Temporal lobe (tissue), 2 donors: Measurements from ENCODE around the genes TSC22D4, EPHB4 and MUC3A.

DNA sequence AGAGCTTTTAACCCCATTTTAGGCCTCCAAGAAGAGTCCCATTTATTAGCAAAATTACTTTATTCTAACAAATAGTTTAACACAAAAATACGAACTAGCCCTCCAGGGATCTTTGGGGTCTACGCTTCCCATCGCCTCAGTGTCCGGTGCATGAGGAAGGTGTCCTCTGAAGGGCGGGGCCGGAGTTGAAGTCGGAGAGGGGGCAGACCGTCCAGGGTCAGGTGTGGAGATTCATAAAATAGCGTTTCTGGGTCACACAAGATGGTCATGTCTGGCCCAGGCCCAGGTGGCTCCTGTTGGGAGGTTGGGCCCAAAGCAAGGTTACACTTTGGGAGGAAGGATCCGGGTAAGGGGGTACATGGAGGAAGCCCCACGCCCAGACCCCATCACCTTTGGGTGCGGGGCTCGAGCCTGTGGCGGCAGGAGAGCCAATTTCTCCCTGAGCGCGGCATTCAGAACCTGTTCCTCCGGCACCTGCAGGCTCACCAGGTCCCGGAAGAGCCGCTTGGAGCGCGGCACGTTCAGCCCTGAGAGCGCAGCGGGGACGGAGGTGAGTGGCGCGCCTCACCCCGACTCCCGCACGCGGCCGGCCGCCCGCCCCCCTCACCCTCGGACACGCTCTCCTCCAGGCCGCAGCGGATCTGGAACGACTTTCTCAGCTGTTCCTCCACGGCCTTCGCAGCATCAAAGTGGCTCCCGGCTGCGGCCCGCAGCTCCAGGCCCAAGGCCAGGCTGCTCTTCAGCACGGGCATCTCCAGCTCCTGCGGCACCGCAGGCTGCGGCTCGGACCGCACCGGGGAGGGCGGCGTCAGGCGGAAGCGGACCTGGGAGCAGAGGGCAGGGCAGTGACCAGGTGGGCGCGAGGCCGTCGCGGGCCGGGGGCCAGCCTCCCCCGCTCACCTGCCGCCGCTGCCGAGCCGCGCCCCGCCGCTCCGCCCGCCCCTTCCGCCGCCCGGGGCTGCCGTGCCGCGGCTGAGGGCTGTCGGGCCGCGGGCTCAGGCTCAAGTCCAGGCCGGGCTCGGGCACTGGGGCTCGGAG is 737 bp downstream of the PPP1R35 start:
- RAMPAGE, long total RNA = no peak

DNA sequence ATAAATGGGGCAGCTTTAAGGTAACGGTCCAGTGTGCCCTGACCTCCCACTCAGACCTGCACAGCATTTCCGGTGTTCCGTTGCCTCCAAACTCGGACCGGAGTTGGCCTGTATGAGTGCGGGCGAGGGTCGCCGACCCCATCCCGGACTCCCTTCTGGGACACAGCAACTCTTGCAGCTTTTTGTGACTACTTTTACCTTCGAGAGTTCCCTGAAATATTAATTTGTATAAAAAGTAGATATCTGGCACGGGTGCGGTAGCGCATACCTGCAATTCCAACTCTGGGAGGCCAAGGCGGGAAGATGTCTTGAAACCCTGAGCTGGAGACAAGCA is 811 bp upstream of the PPP1R35 start:
- RAMPAGE, long total RNA = no peak

DNA sequence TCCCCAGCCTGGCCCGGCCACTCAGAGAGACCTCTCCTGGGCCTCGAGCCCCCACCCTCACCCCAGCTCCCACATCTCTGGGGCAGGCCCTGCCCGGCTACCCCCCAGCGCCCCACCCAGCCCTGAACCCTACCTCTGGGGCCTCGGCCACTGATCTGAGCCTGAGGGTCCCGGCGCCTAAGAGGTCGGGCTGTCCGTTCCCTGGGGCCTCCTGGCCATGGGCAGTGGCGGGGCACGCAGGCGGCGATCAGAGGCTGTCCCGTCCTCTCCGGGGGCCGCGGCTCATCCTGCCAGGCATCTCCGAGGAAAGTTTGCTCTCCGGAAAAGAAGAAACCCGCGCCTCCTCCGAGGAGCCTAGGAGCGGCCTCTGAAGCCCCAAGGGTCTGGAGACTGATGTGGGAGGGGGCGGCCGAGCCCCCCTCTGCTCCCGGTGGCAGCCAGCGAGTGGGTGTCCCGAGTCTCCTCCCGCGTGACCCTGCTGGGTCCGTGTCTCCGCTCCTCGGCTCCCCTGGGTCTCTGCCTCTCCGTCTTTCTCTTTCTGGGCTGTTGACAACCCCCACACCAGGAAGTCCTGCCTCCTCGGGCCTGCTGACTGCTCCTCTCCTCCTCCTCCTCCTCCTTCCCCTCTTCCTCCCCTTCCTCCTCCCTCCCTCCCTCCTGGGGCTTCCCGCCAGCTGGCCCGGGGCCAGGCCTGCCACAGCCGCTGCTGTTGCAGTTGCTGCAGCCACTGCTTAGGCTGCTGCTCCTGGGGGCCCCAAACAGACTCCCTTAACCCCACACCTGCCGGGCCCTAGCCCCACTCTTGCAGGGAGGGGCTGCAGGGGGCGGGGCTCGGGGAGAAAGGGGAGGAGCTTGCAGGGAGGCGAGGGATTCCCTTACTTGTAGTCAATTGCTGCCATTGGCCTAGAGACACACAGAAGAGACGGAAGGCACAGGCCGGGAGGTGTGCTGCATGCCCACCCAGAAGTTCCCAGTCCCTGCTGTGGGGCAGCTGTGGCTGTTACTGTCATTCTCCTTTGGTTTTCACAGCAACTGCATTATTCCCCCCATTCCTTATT is at the start of gene TSC22D4:
Gene TSC22D4 (minus strand): TSS at position 554 of the 1,058 bp plus-strand sequence.
- RAMPAGE, long total RNA = no peak

- RAMPAGE, long total RNA = no peak
Observed at GRCh38 chr7:100539659-100539949, 601 bp downstream of the AGFG2 start.

GRCh38 chr7:100547766-100548373 is 8.9 kb downstream of the AGFG2 start:
- RAMPAGE, long total RNA = no peak

- RAMPAGE, long total RNA = no peak
Observed at GRCh38 chr7:100568768-100569800, 4.6 kb downstream of the SAP25 start.

- RAMPAGE, long total RNA = no peak
Observed at GRCh38 chr7:100589148-100590137, 3.3 kb downstream of the FBXO24 start.

DNA sequence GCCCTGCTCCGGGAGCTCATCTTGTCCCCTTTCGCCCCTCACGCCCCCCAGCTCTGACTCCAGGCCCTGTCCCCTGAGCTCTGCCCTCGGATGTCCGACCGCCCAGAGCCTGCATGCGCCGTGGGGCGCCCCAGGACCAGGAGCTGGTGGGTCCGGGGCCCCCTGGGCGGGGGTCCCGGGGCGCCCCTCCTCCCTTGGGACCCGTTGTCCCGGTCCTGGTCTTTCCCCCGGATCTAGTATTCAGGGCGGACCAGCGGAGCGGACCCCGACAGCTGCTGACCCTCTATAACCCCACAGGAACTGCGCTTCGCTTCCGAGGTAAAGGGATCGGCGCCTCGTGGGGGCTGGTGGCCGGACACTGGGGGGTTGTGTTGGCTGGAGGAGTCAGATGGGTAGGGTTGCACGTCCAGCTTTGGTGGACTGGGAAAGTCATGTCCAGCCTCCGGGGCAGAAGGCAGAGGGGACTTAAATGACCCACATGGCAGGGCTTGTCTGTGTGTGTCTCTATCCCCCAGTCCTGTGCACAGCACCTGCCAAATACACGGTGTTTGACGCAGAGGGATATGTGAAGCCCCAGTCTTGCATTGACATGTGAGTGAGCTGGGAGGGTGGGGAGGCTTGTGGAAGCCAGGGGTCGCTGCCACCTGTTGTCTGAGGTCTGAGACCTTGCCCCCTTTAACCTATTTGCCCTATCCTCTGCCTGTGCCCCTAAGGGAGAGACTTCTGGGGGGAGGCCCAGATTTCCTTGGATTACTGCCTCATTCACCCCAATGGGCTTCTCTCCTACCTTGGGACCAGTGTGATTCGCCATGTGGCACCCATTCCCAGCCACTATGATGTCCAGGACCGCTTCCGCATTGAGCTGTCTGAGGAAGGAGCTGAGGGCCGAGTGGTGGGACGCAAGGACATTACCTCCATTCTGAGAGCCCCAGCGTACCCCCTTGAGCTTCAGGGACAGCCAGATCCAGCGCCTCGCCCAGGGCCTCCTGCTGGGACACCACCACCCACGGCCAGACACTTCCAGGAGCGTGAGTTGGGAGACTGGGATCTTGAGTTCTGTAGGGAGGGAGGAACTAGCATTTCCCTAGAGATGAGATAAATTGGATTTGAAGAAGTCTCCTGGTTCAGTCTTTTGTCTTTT is 709 bp downstream of the MOSPD3 start:
- RAMPAGE, long total RNA = no peak

GRCh38 chr7:100640318-100640916 is 935 bp downstream of the TFR2 start:
- RAMPAGE, long total RNA = no peak

DNA sequence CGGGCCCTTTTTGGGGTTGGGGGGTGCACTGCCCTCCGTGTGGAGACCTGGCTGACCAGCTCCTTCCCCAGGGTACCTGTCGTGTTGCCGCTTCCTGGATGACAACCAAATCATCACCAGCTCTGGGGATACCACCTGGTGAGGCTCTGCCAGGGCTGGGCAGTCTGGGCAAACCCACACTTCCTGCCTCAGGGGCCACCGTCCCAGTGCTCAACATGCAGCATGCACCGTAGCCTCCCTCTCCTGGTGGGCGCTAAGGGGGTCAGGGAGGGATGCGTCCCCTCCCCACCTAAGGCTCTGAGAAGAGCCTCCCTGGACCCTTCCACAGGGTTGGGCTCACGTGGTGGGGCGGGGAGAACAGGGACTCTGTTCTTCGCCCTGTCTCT is 4.1 kb downstream of the GNB2 start:
- RAMPAGE, long total RNA = no peak

DNA sequence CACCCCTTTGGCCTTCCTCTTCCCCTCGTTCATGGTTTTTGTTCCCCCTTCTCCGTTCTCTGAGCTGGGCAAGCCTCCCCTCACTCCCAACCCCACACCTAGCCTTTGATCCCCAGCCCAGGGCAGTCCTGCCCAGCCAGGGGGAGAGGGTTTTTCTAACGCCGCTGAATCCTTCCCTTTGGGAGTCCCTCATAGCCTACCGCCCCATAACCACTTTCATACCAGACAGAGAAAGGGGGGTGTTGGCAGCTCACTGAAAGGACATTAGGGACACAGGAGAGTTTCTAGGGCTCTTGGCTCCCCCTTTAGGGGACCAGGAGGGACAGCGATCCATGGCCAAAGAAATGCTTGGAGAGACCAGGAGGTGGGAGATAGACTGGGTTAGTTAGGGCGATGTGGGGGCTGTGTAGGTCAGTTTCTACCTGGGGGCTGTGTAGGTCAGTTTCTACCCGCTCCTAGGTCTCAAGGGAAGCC is 1.4 kb downstream of the EPHB4 start:
- RAMPAGE, long total RNA = no peak

- RAMPAGE, long total RNA = no peak
Observed at GRCh38 chr7:100827333-100828341, at the start of gene EPHB4. Gene EPHB4, minus strand, starts transcription at chr7:100827523.

DNA sequence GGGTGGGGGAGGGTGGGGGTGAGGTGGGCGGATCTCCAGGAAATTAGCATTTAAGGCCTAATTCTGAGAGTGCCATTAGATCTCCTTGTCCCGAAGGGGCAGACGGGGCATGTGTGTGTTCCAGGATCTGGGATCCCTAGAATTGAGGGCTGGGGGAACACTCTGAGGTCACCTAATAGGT is 9.4 kb upstream of the EPHB4 start:
- RAMPAGE, long total RNA = no peak

DNA sequence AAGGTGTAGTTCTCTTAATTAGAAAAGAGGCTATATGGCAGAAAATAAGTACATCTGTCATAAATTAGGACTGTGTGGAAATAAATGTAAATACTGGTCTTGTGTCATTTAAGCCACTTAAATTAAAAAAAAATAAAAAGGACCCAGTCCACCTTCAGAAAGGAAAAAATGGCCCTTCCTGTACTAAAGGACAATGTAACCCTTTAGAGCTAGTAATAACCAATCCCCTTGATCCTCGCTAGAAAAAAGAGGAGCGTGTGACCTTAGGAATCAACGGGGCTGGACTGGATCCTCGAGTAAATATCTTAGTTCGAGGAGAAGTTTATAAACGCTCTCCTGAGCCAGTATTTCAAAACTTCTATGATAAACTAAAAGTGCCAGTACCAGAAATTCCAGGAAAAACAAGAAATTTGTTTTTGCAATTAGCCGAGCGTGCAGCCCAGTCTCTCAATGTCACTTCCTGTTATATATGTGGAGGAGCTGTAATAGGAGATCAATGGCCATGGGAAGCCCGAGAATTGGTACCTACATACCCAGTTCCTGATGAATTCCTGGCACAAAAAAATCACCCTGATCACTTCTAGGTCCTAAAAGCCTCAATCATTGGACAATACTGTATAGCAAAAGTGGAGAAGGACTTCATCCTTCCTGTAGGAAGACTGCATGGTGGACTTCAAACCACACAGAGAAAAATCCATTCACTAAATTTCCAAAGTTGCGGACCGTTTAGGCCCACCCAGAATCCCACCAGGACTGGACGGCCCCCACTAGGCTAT is 7.8 kb upstream of the SLC12A9 start:
- RAMPAGE, long total RNA = no peak

DNA sequence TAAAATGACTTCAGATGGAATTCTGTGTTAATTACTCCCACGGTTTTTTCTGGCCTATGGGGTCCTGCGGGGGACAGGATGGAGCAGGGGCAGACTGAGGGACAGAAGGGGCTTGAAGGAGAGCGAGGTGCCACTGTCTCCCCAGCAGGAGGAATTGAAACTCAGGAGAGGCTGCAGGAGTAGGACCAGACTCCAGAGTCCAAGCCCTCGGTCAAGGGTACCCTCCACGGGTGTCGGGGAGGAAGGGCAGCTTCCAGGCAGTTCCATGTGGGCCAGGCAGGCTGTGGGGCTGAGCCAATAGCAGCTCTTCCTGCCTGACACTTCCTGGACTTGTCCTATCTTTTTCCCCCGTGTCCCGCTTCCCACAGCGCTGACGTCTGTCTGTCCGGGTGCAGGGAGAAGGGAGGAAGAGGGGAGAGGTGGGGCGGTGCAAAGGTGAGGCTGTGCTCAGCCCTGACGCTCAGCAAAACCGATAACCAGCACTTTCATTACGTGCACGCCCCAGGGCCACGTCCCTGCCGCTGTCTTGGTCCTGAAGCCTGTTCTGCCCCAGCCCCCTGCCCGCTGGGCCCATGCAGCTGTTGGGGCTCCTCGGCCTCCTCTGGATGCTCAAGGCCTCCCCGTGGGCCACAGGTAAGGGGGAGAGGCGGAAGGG is at the start of gene MUC3A:
Gene MUC3A (plus strand): TSS at position 482 of the 655 bp plus-strand sequence.
- RAMPAGE, long total RNA = no peak

GRCh38 chr7:101003962-101004323 is 15.9 kb upstream of the MUC17 start:
- RAMPAGE, long total RNA = no peak

DNA sequence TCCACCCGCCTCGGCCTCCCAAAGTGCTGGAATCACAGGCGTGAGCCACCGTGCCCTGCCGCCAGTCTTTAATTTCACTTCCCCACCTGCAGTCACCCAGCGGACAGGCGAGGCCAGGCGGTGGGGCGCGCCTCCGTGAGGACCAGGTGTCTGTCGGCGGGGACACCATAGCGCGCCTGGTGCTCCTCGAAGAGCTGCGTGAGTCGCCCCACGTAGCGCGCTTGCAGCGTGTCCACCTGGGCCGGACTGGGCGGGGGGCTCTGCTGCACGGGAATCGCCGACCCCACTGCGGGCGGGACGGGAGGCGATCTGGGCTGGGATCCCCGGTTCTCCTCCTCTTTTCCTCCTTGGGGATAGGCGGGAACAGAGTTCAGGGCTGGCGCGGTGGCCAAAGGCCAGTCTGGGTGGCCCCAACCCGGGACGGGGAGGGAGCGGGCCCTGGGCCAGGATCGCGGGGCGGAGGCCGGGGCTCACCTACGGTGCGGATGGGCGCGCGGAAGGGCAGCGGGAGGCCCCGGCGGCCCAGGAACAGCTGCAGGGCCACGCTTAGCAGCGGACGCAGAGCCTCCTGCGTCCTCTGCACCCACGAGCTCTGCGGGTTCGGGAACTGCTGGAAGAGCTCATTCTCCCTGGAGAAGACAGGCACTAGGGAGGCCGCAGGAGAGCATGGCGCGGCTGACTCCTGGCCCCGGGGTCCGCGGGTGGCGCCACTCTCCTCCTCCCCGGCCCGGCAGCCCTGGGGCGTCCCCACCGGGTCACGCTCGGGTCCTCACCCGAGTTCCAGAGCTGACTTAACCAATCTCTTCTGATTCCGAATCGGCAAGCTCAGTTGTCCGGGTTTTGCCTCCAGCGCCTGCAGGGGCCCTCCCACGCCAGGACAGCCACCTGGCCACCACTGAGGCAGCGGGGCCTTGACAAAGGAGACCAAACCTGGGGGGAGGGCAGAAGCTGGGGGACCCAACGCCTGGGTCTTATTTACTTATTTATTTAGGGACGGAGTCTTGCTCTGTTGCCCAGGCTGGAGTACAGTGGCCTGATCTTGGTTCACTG is 1.2 kb upstream of the MOGAT3 start:
- RAMPAGE, long total RNA = no peak

- RAMPAGE, long total RNA = no peak
Observed at GRCh38 chr7:101232418-101232905, 5.1 kb downstream of the CLDN15 start.

GRCh38 chr7:101232906-101233854 is 4.4 kb downstream of the CLDN15 start:
- RAMPAGE, long total RNA = no peak

GRCh38 chr7:101238683-101239069 is 1.1 kb upstream of the CLDN15 start:
- RAMPAGE, long total RNA = no peak